Islet of Langerhans (tissue), 1 donor: ENCODE measurements around the genes IVNS1ABP and RGS21.

GRCh38 chr1:185316479-185317375, at the start of gene IVNS1ABP:
TSS of gene IVNS1ABP (minus strand) at chr1:185317243.
- RRBS: no CpG with 5 or more reads among the region's 103 CpGs

DNA sequence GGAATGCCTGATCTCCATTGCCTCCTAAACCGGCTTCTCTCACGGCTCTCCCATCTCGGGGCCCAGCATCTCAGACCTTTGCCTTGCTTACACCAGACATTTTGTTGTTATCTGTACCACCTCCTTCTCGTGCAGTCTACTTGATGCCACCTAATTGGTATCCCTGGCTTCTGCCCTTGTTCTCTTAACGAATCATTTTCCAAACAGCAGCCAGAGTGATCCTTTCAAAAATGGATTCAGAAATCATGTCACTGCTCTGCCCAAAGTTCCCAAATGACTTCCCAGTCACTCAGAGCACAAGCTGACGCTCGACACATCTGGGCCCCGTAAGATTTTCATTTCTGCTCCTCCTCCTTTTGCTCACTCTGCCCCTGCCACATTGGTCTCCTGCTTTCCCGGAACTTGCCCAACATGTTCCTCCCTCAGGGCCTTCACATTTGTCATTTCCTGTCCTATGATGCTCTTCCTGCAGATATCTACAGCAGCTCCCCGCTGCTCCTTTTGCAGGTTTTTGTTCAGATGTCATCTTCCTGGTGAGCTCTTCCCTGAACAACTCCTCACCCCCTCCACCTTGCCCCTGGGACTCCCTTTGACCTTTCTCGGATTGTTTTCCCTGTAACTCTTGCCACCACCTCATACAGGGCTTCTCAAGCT, 58.4 kb upstream of the IVNS1ABP start:
- RRBS: no CpG with 5 or more reads among the region's 11 CpGs

GRCh38 chr1:185412500-185413232, 95.6 kb upstream of the IVNS1ABP start:
- RRBS: no CpG with 5 or more reads among the region's 7 CpGs

DNA sequence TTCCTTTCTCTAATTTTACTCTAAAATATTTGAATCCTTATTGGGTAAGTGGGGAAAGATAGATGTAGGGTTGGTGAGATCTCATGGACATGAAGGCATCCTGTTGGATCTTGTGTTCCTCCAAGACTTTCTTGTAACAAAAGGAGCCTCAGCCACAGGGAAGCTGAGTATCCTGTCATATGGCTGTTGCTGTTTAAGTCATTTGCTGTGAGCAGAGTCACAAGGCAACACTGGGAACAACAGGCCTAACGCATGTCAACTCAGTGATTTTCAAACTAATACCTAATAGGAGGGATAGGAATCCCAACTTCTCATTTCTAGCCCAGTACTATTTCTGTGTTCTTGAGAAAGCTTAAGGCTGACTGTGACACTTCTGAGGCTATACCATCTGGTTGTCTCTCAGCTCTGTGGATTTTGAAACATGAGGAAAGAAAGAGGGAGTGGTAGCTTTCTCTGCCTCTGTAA, 166.5 kb upstream of the IVNS1ABP start:
- RRBS: no CpG with 5 or more reads among the region's 1 CpG

DNA sequence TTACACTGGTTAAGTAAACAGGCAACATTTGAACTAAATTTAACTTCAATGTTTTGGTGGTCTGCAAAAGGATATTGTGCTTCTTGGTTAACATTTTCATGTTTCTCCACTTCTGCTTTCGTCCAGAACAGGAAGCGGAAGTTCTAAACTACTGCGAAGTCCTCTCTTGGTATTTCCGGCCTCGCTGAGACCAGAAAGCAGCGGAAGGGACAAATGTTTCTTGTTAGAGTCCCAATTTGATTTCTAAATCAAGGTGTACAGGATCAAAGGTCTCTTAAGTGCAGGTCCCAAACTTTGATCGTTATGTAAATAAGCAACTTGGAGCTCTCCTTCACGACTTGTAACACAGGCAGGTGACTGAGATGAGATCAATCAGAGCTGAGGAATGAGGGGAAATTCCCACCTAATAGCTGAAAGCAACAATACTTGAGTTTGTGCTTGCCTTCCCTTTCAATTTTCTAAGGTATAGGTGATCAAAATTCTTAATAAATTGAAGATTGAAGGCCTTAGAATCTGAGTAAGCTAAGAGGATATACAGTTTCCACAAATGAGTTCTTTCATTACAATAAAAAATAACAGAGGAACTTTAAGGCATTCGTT, 40.1 kb upstream of the HMCN1 start:
- RRBS: no CpG with 5 or more reads among the region's 9 CpGs

GRCh38 chr1:186301278-186301854, 5.3 kb downstream of the PRG4 start:
- RRBS: no CpG with 5 or more reads among the region's 9 CpGs

- RRBS: no CpG with 5 or more reads among the region's 10 CpGs
These were observed 213 bp downstream of the TPR start for GRCh38 chr1:186374973-186375107.

DNA sequence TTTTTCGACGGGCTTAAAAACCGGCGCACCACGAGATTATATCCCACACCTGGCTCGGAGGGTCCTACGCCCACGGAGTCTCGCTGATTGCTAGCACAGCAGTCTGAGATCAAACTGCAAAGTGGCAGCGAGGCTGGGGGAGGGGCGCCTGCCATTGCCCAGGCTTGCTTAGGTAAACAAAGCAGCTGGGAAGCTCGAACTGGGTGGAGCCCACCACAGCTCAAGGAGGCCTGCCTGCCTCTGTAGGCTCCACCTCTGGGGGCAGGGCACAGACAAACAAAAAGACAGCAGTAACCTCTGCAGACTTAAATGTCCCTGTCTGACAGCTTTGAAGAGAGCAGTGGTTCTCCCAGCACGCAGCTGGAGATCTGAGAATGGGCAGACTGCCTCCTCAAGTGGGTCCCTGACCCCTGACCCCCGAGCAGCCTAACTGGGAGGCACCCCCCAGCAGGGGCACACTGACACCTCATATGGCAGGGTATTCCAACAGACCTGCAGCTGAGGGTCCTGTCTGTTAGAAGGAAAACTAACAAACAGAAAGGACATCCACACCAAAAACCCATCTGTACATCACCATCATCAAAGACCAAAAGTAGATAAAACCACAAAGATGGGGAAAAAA, 42.5 kb downstream of the PTGS2 start:
- RRBS: no CpG with 5 or more reads among the region's 14 CpGs

DNA sequence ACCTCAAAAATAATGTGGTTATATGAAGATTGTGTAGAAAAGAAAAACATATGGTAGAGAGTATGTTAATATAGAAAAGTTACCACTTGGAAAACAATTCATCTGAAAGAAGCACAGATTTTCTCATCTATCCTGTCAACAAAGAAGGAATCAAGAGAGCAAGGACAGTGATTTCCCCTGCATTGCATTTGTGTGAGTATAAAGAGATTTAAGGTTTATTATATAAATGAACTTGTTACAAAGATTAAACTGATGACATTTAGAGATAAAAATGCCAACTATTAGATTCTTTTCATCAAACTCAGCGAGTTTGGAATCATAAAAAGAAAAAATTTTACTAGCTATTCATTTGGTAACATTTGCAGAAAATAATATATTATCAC, at the start of gene RGS21:
TSS of gene RGS21 (plus strand) at position 79 of the 383 bp plus-strand sequence.
- RRBS: no CpG with 5 or more reads among the region's 1 CpG

GRCh38 chr1:192604792-192605512, 29.4 kb downstream of the RGS1 start:
- RRBS: no CpG with 5 or more reads among the region's 3 CpGs

- RRBS: 90% methylated on average over 2 of the region's 14 CpGs
These were observed 69.4 kb upstream of the RGS2 start for GRCh38 chr1:192739383-192739962.

- RRBS: no CpG with 5 or more reads among the region's 3 CpGs
These were observed 18.4 kb downstream of the RGS2 start for GRCh38 chr1:192827163-192827675.

DNA sequence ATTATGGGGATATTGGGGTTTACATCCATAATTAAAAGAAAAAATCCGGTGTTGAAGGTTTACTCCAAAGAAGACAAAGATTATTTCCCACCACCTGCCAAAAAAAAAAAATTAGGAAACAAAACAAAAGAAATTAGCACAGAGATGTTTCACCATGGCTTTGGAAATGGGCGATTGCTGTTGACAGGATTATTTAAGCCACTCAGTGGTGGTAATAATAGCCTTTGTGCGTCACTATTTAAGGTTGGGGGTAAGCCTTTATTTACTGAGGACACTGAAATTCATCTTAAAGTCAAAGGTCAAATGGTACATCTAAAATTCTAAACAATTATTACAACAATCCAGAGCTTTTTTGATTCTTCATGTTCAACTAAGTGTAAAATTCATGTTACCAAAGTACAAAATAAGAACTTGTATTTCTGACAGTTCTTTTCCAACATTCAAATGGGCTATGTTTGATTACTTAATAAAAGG, 713 bp upstream of the GLRX2 start:
- RRBS: no CpG with 5 or more reads among the region's 3 CpGs

DNA sequence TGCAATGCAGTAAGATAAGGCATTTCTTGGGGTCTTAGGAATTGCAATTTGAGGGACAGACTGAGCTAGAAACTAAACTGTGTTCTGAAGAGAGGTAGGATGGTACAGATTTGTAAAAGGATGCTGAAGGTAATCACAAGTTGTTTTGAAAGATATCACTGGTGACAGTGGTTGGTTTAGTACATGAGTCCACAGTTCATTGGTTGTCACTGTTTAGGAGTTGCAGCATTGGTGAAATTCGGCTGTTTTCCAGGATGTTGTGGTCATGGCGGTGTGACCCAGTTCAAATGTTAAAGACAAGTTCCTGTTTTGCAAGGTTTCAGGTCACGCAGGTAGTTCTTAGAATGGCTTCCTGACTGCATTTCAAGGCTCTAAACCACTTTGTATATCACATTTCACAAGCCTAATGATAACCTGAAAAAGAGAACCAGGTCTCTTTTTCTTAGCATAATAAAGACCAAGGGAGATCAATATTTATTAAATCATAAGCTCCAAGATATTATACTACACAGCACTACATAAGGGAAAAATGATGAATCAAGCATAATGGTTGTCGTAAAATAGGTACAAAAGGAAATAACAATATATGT, 292.9 kb upstream of the B3GALT2 start:
- RRBS: no CpG with 5 or more reads among the region's 4 CpGs

- RRBS: no CpG with 5 or more reads among the region's 5 CpGs
These were observed 882.9 kb upstream of the B3GALT2 start for GRCh38 chr1:194069296-194069629.

- RRBS: no CpG with 5 or more reads among the region's 5 CpGs
These were observed 1696.7 kb downstream of the KCNT2 start for GRCh38 chr1:194911456-194912008.

- RRBS: no CpG with 5 or more reads among the region's 12 CpGs
These were observed 1.8 kb upstream of the CFH start for GRCh38 chr1:196650029-196650455.

- RRBS: no CpG with 5 or more reads among the region's 8 CpGs
These were observed 38.7 kb downstream of the CFH start for GRCh38 chr1:196690525-196691032.

- RRBS: no CpG with 5 or more reads among the region's 1 CpG
These were observed 3.8 kb downstream of the CFHR1 start for GRCh38 chr1:196823446-196823695.